Progenitor cell of endocrine pancreas (in vitro differentiated cells): ENCODE data around the genes SLC44A4 and STK19.

DNA sequence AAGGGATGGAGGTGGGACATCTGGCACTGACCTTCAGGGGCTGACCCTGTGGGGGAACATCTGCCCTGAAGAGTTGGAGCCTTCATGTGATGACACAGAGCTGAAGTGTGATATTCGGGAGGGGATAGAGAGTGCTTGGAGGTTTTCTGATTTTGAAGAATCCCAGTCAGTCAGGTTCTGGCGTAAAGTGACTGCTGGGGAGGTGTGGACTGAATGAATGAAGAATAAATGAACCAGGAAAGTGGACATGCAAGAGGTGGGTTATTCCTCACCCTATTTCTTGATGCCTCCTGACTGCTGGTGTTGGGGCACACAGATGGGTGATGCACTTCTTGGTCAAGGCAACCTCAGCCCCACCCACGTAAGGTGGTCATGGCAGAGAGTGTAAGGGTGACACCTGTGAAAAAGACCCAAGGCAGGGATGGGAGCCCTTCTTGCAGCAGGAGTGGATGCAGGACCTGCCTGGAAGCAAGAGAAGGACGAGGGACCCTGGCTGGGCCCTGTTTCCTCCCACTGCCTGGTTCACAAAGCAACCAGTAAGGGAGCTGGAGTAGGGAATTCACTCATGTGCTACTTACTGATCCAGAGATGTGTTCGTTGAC is 13.1 kb downstream of the MICA start:
- PRO-cap, result no peak

- PRO-cap, result no peak
These were observed 23.7 kb upstream of the MICB start for GRCh38 chr6:31473791-31475028.

DNA sequence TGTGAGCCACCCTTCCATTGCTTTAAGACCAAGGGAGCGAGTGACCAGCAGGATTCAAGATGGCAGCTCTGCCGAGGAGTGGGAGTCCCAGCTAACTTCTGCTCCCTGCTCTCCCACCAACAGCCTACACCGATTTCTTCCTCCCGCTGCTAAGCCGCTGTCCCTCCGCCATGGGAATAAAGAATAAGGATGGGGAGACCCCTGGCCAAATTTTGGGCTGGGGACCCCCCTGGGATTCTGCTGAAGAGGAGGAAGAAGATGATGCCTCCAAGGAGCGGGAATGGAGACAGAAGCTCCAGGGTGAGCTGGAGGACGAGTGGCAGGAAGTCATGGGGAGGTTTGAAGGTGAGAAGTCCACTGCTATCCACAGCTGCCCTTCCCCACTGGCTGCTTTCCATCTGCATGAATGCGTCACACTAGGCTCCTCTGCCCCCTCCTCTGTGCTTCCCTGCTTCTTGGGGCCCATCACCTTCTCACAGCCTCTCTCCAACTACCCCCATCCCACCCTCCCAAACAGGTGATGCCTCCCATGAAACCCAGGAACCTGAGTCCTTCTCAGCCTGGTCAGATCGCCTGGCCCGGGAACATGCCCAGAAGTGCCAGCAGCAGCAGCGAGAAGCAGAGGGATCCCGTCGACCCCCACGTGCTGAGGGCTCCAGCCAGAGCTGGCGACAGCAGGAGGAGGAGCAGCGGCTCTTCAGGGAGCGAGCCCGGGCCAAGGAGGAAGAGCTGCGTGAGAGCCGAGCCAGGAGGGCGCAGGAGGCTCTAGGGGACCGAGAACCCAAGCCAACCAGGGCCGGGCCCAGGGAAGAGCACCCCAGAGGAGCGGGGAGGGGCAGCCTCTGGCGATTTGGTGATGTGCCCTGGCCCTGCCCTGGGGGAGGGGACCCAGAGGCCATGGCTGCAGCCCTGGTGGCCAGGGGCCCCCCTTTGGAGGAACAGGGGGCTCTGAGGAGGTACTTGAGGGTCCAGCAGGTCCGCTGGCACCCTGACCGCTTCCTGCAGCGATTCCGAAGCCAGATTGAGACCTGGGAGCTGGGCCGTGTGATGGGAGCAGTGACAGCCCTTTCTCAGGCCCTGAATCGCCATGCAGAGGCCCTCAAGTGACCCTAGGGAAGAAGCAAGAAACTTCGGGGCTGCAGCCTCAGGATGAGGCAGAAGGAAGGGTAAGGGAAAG is 10.5 kb downstream of the NFKBIL1 start:
- PRO-cap, result no peak

DNA sequence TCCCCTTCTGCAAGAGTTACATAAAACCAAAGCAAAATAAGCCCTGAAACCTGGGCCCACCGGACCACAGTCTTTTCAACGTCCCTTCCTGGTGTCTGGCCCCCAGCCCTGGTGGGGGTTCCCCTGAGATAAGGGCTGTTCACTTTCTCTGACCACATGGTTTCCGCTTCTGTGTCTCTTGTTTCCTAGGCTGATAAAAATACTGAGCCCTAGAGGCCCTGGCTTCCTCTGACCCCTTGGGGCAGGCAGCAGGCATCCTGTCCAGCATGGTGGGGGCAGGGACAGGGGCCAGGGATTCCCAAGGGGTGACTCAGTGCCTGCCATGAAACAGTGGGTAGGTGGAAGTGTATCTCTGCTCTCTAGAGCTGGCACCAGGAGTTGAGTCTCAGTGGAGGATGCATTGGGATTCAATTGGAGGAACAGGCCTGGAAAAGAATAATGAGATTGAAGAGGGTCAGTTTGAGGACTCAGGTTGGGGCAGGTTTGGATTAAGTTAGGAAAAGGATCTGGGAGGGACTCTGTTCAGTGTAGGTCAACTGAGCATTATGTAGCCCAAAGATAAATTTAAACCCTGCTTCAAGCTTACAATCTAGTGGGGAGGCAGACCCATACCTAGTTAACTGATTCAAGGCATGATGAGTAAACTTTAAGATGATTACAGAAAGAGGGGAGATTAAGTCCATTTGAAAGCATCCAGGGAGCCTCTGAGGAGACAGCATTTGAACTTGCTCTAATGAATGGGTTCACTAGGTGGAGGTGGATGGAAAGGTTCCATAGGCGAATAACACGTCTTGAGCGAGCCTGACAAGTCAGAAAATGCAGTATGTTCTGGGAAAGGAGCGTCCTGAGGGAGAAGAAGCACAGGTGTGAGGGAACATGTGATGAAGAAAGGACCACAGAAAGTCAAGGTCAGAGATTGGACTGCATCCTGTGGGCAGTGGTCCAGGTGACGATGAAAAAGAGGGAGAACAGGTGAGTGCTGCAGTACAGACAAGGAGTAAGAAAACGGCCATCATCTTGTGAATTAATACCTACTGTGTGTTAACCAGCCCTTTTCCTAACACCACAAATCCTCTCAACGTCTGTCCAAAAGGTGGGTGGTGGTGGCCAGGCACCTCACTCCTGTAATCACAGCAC is 11.4 kb upstream of the LTA start:
- PRO-cap, result no peak

- PRO-cap, result no peak
These were observed 3.9 kb upstream of the AIF1 start for GRCh38 chr6:31611184-31611407.

- PRO-cap, result no peak
These were observed 14.2 kb downstream of the PRRC2A start for GRCh38 chr6:31634532-31635363.

DNA sequence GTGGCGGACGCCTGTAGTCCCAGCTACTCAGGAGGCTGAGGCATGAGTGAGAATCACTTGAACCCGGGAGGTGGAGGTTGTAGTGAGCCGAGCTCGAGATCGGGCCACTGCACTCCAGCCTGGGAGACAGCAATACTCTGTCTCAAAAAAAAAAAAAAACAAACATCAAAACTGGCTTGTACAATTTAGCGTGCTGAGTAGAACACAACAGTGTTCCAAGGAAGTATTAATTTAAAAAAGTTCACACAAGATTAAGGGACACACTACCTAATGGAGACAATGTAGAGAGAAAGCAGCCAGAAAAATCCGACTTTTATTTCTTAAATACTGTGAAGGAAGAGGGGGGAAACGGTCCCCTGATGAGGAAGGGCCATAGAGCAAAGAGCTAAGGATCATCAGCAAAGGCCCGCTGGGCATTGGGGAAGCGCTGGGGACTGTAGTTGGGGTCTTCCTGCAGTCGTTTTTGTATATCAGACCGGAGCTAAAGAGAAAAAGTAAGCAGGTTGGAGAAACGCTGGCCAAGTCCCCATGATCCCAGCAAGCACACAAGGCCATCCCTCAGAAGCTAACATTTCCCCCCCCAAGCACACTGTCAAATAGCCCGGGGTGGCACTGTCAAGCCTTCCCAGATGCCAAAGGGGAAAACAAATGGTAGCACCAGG is 13.6 kb downstream of the BAG6 start:
- PRO-cap, result no peak

DNA sequence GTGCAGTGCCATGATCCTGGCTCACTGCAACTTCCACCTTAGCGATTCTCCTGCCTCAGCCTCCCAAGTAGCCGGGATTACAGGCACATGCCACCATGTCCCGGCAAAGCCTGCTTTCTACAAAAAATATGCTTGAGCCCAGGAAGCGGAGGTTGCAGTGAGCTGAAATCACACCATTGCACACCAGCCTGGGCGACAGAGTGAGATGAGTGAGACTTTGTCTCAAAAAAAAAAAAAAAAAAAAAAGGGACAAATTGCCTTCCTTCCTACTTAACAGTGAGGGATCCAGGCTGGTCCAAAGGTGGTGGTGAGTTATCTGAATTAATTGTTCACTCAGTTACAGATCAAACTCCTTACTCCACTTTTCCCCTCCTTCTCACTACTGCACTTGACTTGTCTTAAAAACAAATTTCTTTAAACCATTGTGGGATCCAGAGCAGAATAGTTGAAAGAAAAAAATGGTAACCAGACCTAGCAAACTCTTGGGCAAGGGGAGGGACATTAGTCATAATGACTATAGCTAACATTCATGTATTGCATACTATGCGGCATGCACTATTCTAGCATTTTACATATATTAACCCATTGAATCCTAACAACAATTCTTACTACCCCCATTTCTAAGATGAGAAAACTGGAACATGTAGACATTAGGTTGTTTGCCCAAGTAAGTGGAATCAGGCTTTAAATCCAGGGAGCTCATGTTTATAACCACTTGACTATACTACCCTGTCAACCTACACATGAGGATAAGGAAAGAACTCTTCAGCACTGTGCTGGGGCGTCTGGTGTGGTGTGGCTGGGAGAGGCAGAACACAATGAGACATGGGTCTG is 1.6 kb downstream of the GPANK1 start:
- PRO-cap, result no peak

GRCh38 chr6:31665044-31665993 is 522 bp upstream of the GPANK1 start:
- PRO-cap, result bidirectional peak, plus-strand start at chr6:31665090, minus-strand start at chr6:31664997; bidirectional peak, plus-strand start at chr6:31665433, minus-strand start at chr6:31665373; bidirectional peak, plus-strand start at chr6:31666106, minus-strand start at chr6:31665797

- PRO-cap, result no peak
These were observed 2.9 kb downstream of the VARS1 start for GRCh38 chr6:31792562-31793140.

- PRO-cap, result unidirectional peak, plus-strand start at chr6:31795185
These were observed 846 bp downstream of the VARS1 start for GRCh38 chr6:31794496-31795316.

DNA sequence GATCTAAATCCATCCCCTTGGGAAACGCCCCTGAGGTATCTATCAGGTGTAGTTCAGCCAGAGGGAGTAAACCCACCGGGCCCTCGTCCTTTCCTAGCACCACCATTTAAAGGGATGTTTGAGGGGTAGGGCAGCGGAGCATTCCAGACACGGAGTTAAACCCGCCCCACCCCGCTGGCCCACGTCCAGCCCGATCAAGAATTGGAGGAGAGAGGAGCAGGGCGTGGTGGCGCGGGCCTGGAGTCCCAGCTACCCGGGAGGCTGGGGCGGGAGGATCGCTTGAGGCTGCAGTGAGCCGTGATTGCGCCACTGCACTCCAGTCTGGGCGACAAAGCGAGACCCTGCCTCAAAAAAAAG is 5.9 kb downstream of the HSPA1A start:
- PRO-cap, result no peak

DNA sequence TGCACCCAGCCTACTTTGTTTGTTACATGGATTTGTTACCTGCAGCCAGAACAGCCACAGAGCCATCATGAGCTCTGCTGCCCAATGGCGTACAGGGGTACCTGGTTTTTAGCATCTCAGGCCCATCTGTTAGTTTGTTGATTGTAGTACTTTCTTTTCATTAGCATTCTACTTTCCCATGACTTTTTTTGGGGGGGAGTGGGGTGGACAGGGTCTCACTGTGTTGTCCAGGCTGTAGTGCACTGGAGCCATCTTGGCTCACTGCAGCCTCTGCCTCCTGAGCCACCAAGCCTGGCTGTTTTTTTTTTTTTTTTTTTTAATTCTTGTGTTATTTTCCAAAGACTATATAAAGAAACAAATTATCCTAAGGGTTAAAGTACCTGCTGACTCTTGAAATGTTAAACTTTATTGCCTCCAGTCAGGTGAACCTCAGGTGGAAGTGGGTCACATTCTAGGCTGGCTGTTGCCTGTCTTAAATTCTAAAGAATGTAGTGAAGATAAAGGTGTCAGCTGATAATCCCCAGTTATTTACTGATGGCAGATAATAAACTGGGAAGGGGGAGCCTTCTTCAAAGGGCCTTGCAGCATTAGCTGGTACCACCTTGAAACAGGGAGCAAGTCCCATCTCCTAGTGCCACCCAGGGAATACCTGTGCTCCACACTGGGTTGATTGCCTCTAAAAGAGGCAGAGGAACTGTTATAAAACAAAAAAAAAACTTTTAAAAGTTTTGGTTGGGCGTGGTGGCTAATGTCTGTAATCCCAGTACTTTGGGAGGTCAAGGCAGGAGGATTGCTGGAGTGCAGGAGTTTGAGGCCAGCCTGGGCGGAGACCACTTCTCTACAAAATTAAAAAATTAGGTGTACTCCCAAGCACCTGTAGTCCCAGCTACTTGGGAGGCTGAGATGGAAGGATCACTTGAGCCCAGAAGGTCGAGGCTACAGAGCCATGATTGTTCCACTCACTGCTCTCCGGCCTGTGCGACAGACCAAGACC is 15.0 kb downstream of the NEU1 start:
- PRO-cap, result no peak

DNA sequence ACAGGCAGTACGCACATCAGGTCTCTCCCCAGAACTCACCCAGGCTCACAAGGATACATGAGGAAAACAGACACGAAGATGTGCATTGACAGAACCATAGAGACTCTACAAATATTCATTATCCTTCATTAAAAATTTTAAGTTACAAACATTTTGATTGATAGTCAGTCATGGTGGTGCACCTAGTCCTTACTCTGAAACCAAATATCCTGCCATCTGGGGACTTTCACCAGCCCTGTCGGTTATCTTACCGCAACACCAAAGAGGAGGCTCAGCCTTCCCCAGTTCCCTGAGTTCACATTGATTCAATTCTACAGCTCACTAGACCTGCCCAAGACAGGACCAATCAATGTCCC is 3.5 kb downstream of the NEU1 start:
- PRO-cap, result no peak

GRCh38 chr6:31878812-31879478 is at the start of gene SLC44A4:
Gene SLC44A4, minus strand, starts transcription at chr6:31878997.
- PRO-cap, result unidirectional peak, minus-strand start at chr6:31878997

GRCh38 chr6:31950435-31951662 is 5.0 kb downstream of the CFB start:
- PRO-cap, result no peak

- PRO-cap, result no peak
These were observed 6.3 kb downstream of the DXO start for GRCh38 chr6:31965575-31966005.

DNA sequence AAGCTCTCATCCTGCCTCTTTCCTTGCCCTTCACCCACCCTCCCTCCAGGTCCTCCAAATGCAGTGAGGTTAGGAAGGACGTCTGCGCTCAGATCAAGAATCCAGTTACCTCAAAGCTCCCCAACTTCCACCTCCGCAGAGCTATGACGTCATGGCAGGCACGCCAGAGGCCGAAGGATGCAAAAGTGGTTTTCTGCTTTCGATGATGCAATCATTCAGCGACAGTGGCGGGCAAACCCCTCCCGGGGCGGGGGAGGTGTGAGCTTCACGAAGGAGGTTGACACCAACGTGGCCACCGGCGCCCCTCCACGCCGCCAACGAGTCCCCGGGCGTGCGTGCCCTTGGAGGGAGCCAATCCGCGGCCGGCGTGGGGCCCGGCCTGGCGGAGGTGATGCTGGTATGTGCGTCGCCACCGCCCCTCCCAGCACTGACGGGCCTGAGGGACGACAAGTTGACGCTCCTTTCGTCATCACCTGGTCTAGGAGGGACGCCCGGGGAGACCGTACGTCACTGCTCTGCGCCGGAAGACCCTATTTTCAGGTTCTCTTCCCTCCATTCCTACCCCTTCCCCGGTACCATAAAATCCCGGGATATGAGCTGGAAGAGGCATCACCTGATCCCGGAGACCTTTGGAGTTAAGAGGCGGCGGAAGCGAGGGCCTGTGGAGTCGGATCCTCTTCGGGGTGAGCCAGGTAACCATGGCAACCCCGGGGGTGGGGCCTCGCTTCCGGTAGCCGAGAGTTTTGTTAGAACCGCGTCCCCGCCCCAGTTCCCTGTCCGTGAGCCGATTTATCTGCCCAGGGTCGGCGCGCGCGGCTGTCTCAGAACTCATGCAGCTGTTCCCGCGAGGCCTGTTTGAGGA is at the start of gene STK19:
STK19 (plus strand) TSS at position 544 of the 862 bp plus-strand sequence.
- PRO-cap, result bidirectional peak, plus-strand start at position 533 of the sequence, minus-strand start at position 403 of the sequence; bidirectional peak, plus-strand start at position 792 of the sequence, minus-strand start at position 795 of the sequence

- PRO-cap, result no peak
These were observed 2.6 kb upstream of the C4A start for GRCh38 chr6:31978861-31979964.

- PRO-cap, result unidirectional peak, plus-strand start at chr6:32048403
These were observed 10.0 kb downstream of the CYP21A2 start for GRCh38 chr6:32047950-32048814.